ENCODE measurements around a stretch of chr2.

DNA sequence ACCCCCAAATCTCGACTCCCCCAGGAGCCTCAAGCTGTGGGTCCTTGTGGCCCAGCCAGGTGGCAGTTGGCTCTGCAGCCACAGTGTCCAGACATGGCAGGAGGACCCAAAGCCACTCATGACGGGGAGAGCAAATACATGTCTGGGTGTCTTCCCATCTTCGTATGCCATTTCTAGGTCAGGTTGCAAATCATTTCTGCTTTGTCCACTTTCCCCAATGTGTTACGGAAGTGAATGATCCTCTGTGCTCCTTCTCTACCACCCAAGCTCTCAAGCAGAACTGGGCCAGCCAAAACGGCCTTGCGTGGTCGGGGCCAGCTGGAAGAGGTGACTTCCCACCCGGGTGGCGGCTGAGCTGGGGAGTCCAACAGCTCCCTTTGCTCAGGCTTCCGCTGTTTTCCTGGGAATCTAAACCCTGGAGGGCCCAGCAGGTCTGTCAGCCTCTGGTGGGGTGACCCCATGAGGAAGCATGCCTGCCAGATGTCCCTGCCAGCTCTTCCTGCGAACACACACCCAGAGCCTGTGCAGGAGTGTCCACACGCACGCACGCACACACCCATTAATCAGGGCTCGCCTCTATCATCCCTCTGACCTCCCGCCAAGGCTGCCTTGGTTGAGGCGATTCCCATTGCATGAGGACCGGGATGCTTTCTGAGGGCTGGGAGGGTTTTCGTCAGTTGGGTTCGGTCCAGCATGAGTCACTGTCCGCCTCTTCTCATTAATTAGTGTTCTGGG, 90.5 kb downstream of the TWIST2 start:
- RRBS, 2 experiments, result 95 to 100% methylated on average over 2 of the region's 21 CpGs

- RRBS, 2 experiments, result no CpG with 5 or more reads among the region's 10 CpGs
Observed at GRCh38 chr2:238938933-238939723, 91.2 kb downstream of the TWIST2 start.

DNA sequence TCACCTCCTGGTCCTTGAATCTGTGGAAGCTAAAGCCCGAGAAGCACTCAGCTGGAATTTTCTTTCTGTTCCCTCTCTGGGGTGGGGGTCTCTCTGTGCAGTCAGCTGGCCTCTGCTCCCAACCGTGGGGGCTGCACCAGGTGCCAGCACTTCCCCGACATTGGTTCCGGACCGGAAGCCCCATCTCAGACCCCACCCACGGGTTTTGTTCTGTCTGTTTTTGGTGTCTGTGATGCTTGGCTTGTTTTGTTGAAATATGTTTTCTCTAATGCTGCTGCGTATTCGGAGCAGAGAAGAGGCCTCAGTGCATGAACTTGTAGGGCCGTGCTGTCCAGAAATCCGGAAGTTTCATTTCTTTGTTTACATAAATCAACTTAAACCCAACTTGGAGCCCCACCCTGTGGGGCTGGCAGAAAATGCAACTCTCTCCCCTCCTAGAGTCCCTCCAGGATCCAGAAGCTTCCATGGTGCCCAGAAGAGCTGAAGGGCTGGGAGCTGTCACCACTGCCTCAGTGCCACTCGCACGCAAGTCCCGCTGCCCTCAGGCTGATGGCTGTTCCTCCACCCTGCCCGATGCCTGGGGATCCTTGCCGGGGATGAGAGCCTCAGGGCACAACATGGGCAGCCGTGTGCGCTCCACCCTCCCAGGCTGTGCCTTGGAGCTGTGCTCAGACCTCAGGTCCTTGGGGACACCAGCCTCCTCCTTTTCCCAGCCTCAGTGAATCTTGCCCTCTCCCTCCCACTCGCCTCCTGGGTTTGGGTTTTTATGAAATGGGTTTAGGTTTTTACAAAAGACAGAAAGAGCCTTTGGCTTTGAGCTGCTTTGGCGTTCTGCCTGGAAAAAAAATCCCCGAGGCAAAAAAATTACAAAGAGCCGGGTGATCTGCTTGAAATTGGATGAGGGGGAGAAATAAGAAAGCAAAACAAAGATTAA, 155.0 kb downstream of the TWIST2 start:
- RRBS, 2 experiments, result no CpG with 5 or more reads among the region's 21 CpGs

- RRBS, 2 experiments, result 95 to 98% methylated on average over 1 of the region's 19 CpGs
Observed at GRCh38 chr2:239112997-239113833, 265.3 kb downstream of the TWIST2 start.

GRCh38 chr2:239157776-239158272, 243.0 kb downstream of the HDAC4 start:
- RRBS, 2 experiments, result 33 to 68% methylated on average over 4 of the region's 11 CpGs

DNA sequence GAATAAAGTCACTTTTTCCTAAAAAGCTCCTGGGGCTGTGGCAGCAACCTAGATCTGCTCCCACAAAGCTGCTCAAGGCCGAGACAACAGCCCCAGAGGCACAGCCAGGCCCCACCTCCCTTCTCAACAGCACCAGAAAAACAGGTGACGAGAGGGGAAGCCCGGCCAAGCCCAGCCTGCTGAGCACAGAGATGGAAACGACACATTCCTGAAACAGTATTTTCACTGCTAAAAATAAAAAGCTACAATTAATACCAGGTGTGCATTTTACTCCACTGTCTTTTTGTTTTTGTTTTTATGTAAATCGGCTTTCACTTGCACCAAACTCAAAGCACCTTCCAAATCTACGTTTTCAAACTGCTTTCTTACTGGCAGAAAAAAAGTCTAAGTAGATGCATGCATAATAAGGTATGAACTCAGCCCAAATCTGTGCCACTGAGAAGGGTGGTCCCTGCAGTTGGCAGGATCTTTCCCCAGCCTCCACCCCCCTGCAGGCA, 199.2 kb downstream of the HDAC4 start:
- RRBS, 2 experiments, result no CpG with 5 or more reads among the region's 6 CpGs

DNA sequence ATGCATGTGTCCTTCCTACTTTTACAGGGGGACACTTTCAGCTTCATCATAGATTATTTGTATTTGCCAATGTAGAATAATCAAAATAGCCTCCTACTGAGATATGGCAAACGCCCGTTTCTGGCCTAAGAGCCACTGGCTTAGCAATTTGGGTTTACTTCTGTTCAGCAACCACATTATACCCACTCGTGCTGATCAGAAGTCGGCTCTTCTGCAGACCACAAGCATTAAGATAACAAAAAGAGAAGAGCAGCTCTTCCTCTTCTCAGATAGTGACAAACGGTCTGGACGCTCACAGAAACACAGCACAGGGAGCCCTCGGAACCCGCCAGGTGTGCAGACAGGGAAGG, 164.1 kb downstream of the HDAC4 start:
- RRBS, 2 experiments, result no CpG with 5 or more reads among the region's 8 CpGs

GRCh38 chr2:239247407-239248169, 153.2 kb downstream of the HDAC4 start:
- RRBS, 2 experiments, result no CpG with 5 or more reads among the region's 29 CpGs

DNA sequence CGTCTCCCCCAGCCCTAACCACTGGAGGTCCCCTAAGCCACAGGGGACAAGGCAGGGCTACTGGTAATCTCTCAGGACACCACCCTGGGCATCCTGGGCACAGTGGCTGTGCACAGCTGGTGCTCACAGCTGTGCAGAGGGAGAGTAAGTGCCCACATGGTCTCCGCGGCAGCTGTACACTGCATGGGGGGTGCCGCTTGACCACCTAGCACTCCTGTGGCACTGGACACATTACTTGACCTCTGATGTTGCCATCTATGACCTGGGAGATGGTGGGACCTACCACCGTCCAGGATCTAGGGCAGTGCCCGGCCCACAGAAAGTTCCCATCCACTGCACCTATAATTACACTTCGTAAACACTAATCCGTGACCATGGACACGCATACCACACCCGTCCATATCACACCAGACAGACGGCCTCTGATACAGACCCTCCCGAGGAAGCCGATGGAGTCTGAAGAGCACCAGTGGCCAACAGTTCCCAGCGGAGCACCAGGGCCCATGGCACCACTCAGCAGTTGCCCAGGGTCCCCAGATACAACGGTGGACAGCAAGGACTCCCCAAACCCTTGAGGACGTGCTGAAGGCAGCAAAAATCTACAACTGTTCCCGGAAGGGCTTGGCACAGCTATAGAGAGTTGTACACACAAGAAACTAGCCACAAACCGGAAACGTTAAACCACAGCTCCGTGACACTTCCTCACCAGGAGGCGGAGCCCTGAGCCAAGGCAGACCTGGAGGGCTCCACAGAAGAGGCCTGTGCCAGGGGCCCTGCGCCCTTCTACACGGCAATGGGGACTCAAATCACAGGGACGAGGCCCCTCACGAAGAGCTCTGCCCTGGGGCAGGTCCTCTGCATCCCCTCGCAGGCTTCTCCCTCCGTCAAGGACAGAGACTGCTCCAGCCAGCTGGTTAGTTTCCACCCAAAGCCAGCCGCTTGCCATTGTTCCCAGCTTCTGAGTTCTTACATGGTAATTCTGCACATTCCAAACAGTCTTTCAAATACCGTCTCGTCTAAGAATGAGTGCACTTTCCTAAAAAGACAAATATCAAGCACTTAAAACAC, 133.6 kb downstream of the HDAC4 start:
- RRBS, 2 experiments, result no CpG with 5 or more reads among the region's 30 CpGs

DNA sequence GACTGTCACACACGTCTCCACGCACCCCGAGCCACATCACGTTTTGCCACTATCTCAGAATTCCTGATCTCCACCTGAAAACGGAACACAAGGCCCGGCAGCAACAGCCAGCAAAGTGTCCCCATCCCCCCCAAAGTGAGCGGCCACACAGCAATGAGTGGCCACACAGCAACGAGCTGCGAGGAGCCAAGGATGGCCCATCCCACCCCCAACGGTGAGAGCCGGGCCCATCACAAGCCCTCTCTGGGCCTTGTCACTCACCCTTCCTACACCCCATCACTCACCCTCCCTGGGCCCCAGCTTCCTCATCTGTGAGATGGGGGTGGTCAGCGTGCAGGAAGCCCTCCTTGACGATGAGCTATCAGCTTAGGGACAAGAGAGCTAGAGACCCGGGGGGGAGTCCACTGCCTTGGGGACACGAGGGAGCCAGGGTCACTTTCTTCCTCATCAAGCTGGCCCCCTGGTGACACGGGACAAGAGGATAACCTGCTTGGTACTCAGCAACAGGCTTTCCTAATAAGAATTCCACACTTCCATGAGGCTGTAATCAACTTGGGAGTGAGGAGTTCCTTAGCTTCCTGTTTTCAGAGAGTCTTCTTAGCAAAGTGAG, 92.9 kb downstream of the HDAC4 start:
- RRBS, 2 experiments, result no CpG with 5 or more reads among the region's 16 CpGs

DNA sequence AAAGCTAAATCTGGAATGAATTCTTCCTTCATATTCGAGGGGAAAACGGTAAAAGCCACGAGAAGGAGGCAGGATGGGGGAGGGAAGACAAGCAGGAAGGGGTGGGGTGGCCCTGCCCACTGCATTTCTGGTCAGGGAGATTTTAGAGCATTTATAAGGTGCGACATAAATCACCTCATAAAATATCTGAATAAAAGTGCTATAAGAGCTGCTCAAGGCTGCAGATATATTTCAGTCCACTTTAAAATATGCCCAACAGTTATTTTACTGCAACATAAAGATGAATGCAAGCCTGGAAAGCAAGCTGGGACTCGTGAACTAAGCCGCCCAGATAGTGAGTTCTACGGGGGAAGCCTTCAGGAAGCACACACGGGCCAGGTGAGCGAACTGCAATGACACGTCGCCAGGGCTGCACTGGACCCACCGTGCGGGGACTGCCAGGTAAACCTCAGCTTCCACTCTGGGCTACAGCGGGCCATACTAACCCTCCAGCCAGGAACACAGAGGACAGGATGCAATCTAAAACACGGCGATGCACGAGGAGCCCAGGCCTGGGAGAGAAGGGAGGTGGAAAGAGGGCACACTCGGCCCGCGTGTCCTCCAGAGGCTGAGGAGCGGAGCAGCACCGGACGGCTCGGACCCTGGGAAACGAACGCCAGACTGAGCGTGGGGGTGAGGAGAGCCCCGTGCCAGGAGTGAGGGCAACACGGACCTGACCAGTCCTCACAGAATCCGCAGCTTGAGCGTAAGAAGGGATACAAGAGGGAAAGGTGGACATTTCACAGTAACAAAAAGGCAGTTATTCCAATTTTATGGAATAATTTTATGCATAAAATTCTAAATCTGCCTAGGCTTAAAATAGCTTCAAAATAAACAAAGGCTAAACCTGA, 69.3 kb downstream of the HDAC4 start:
- RRBS, 2 experiments, result no CpG with 5 or more reads among the region's 31 CpGs

- RRBS, 2 experiments, result 1% methylated on average over 22 to 30 of the region's 45 CpGs
Observed at GRCh38 chr2:239399927-239400348, 882 bp downstream of the HDAC4 start.

GRCh38 chr2:239684513-239685017, 283.7 kb upstream of the HDAC4 start:
- RRBS, 2 experiments, result no CpG with 5 or more reads among the region's 3 CpGs

- RRBS, 2 experiments, result no CpG with 5 or more reads among the region's 14 CpGs
Observed at GRCh38 chr2:239911992-239912649, 113.0 kb downstream of the NDUFA10 start.

GRCh38 chr2:239997958-239998417, 27.2 kb downstream of the NDUFA10 start:
- RRBS, 2 experiments, result no CpG with 5 or more reads among the region's 5 CpGs

DNA sequence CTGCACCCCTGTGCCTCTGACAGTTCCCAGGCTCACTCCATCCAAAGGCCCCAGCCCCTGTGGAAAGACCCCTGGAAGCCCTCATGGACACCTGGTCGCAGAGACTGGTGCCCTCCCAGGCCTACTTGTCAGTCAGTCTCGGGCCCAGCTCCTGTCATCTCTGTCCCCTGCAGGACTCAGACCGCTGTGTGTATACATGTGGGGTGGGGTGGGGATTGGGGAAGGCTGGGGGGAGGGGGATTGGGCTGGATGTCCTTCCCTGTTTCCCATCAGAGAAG, 96.4 kb upstream of the OTOS start:
- RRBS, 2 experiments, result no CpG with 5 or more reads among the region's 3 CpGs

DNA sequence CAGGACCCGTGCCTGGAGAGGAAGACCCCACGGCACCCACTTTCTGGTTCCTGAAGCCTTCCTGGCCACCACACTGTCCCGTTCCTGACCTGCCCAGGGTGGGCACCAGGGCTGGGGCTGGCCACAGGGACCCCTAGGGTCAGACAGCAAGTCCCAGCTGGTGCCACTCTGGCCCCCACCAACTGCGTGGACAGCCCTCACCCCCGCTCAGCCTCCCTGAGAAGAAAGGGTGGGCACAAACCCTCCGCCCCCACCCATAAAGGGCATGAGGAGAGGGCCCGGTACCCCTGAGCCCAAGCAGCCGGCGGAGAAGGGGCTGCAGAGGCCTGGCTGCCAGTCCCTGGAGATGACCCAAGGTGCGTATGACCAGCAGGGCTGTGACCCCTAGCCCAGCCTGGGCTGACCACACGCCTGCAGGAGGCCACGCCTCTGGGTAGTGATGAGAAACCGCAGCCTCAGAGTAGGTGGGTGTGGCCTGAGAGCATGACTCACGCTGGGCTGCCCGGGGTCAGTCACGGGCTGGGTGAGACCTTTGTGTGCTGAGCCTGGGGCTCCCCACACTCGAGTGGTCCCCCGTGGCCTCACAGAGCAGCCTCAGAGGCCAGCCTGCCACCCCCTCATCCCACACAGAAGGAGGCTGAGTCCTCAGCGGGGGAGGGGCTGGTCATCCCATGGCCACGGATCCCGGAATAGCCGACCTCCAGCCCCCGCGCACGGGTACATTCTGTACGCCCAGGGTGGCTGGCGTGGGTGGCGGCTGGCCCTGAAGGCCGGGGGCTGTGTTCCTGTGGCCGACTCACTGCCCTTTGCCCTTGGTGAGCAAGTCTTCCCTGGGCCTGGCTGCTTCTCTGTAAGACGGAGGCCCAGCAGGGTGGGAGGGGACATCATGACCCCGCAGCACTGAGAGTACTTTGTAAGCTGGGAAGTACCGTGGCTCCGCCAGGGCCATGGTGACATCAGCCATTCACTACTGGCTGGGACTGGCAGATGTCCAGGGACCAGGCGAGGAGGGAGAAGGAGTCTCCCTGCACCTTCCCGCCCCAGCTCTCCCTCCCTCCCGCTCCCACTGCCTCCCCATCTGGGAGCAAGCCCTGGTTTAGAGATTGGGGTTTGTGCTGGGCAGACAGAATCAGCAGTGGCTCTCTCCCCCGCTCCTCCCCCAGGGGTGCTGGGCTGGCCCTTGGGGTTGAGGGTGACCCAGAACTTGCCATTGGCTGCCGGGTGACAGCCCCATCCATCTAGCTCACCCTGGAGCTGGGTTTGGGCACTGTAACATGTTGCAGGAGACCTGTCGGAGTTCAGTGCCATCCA, 110.8 kb upstream of the OTOS start:
- RRBS, 2 experiments, result 7 to 86% methylated on average over 8 of the region's 40 CpGs

DNA sequence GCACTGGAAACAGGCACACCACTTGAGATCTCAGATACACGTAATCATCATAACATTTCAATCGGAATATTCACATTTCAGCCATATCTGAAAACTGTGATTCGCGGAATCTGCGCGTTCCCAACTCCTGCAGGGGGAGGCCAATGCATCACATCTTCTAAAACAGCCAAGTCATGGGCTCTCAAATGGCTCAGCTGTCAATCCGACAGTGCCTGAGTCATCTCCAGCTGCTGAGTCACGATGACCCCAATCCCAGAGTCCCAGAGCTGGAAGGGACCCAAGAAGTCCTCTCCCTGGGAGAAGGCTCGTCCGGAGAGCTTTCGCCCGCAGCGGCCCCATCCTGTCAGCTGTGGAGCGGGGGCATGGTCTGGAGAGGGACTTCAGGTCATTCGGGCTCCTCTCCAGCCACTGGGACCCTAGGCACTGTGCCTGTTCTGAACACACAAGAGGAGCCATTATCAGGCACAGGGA, 47.9 kb upstream of the GPC1 start:
- RRBS, 2 experiments, result no CpG with 5 or more reads among the region's 15 CpGs

GRCh38 chr2:240565371-240566124, 2.7 kb upstream of the RNPEPL1 start:
- RRBS, 2 experiments, result no CpG with 5 or more reads among the region's 25 CpGs

DNA sequence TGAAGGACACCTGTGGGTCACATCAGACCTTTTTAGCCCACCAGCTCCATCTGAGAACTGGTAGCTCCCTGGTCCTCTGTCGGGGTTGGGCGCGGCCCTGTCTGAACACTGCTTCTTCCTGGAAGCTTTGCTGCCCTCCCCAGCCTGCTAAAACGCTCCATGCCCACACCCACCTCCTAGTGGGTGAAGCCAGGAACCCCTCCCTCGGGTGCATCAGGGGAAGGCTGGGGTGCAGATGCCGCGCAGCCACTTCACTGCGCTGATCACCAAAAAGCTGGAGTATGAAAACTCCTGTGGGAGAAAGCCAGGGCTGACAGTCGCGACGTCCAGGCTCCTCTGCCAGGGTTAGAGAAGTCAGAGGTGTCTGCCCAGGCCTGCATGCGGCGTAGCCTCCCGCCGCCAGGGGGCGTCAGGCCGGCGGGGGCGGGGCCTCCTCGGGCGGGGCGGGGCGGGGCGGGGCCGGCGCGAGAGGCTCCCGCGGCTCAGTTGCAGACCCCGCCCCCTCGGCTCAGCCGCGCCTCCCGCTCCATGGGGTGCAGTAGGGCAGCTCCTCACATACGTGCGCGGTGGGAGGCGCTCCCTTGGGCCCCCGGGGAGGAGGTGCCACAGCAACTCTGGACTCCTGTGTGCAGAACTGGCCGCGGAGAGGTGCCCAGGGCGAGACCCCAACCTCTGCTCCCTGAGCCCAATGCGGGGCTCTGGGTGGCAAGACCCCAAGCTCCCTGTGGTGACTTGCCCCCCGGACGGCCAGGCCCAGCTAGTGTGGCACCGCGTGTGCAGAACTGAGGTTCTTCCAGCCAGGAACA, 2.0 kb upstream of the RNPEPL1 start:
- RRBS, 2 experiments, result 7 to 19% methylated on average over 4 to 10 of the region's 47 CpGs

Data from NT2/D1 (cell line).